ENCODE data around the genes ACSF3, CDK10 and SPATA2L.

DNA sequence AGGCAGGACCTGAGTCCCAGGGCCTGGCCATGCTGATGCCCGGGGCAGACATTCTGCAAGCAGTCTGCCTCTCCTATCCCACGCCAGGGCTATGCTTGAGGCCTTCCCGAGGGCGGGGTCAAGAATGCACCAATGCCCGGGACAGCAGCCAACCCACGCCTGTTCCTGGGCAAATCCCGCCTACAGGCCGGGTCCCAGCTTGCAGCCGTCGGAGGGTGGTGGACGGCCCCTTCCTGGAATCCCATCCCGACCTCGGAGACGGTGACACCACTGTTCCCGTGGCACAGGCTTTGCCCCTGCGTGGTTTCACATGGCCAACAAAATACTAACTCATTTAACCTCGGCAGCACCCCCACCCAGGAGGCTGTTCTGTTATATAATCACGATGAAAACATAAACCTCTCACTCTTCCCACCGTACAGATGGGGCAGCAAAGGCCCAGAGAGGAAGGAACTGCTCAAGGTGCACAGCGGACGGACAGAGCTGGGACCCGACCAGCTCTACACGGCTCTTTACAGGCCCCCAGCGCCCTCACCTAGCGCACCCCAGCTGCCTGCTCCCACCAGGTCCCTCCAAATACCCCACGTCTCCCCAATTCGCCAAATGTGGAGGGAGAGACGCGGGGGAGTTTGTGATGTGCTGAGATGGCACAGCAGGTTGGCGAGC, 54.4 kb downstream of the CBFA2T3 start:
- RRBS, result 17% methylated on average over 7 of the region's 30 CpGs

DNA sequence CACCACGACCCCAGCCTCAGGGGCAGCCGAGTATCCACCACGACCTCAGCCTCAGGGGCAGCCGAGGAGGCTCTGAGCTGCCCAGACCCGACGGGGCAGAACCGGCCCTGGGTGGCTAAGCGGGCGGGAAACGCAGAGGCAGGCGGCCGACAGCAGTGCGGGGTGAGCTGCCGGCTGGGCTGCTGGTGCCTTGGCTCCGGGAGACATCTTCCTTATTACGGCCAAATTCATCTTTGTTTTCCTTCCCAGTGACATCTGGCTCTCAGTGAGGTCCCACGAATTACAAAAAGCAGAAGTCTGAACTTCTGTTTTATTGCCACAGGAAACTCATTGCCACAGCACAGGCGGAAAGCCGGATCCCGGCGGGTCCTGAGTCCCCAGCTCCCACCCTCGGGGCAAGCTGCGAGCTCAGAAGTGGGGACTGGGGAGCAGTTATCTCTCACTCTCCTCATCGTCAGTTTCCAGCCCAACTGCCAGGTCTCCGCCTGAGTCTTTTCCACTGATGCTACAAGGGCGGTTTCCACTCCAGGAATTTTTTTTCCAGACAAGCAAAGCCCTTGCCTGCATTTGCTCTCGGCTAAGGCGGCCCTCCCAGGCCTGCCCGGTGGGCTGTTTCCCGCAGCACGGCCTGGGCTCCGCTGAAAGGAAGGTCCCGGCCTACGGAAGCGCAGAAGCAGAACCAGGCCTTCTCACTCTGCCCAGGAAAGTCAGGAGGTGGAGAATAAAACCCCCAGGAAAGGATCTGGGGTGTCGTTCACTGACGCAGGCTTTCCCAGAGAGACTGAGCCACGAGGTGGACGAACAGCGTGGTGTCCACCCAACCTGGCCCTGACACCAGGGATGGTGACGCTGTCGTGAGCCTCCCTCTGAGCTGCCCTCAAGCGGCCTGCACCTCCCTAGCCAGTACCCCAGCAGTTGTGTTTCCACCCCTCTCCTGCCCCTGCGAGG, 40.3 kb downstream of the CBFA2T3 start:
- RRBS, result 76% methylated on average over 13 of the region's 44 CpGs

- RRBS, result no CpG with 5 or more reads among the region's 37 CpGs
Measured at GRCh38 chr16:88967073-88967691, 9.8 kb downstream of the CBFA2T3 start.

- RRBS, result 1% methylated on average over 10 of the region's 75 CpGs
Measured at GRCh38 chr16:89093527-89094024, at the start of gene ACSF3. Gene ACSF3, plus strand, starts transcription at chr16:89093852.

GRCh38 chr16:89282871-89283469, 65.5 kb downstream of the ZNF778 start:
- RRBS, result no CpG with 5 or more reads among the region's 15 CpGs

DNA sequence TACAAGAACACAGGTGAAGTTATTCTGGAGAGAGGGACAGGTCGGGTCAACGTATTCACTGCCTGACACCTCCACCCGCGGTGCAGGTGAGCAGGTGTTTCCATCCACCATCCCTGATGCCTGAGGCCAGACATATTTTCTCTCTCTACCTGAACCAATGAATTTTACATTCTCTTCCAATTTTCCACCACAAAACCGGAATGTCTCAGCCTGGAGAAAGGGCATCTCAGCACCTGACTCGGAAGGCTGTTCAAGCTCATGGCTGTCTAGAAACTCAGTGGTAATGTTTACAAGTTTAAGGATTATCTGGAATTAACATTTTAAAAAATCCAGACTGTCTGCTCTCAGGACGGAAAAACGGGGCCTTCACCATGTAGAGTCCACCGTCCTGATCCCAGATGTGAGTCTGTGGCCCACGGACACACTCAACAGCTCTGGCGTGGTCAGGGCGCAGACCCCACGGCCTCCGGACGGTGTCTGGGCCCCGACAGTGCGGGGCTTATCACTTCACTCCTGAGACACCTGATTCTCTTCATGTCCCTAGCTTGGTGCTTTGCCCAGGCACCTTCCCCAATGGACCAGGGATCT, 101.4 kb downstream of the ZNF778 start:
- RRBS, result no CpG with 5 or more reads among the region's 17 CpGs

GRCh38 chr16:89360777-89361688, 129.3 kb downstream of the ANKRD11 start:
- RRBS, result no CpG with 5 or more reads among the region's 13 CpGs

GRCh38 chr16:89439549-89440217, 50.7 kb downstream of the ANKRD11 start:
- RRBS, result no CpG with 5 or more reads among the region's 8 CpGs

DNA sequence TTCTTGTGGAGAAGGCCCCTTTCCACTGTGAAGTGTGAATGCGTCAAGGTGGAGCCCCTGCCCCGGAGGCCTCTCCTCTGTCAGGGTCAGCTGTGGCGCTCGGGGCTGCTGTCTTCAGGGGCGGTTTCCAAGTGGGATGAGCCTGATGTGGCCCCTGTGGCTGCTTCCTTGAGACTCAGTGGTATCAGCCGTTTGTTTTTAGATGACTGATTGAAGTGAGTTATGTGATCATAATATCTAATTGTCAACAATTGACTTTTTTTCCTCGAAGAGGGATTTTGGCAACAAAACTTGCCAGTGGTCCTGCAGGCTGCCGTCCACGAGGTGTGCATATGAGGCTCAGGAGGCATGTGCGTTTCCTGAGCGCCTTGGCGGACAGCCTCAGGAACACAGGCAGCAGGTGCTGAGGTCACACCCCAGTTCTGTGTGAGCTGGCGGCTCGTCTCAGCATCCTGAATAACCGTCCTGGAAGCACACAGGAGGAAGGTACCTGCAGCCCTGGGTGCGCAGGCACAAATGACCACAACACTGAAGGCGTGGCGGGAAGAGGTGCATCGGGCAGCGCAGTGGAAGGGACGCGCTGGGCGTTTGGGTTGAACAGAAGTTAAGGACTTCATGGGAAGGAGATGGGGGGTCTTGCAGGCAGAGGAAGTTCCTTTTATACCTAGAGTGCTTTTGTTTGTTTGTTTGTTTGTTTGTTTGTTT, 11.7 kb downstream of the SPG7 start:
- RRBS, result 85% methylated on average over 2 of the region's 23 CpGs

DNA sequence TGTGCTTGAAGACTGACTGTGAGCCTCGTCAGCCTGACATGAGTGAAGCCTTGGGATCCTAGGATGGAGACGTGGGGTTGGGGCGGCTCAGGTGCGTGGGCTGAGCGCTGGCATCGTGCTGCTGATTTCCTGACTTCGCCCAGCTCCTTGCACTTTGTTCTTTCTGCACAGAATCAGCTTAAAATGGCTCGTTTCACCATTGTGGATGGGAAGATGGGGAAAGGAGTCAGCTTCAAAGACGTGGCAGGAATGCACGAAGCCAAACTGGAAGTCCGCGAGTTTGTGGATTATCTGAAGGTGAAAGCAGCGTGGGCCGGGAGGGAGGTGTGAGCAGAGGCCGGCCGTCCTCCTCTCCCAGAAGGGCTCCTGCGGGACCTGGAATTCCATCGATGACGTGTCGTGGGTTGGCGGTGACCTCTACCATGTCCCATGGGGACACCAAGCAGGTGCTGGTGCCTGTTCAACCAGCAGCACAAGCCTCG, 22.4 kb downstream of the SPG7 start:
- RRBS, result no CpG with 5 or more reads among the region's 22 CpGs

DNA sequence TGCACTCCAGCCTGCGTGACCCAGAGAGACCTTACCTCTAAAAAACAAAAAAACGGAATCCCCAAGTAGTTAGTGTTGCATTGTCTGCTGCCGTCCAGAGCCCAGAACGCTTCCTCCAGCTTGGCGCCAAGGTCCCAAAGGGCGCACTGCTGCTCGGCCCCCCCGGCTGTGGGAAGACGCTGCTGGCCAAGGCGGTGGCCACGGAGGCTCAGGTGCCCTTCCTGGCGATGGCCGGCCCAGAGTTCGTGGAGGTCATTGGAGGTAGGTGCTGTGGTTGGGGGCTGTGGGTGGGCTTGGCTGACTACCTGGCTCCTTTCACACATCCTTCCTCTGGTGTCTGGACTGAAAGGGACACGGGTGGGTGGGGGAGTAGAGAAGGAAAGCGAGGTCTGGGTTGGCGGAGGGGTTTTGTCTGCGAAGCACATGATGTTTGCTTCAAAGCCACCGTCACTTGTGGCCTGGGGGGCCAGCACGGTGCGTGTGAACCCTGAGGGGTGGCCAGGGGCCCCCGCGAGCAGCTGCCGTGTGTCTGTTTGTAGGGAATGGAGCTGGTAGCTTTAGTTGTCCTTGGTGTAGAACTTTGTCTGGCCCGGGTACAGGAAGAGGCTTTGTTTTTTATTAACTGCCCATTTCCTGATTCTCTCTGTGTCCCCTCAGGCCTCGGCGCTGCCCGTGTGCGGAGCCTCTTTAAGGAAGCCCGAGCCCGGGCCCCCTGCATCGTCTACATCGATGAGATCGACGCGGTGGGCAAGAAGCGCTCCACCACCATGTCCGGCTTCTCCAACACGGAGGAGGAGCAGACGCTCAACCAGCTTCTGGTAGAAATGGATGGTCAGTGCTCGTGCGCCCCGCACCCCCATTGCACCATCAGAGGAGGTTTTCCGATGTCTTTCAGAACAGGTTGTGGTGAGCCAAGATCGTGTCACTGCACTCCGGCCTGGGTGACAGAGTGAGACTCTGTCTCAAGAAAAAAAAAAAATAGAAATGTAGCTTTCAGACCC, 23.9 kb downstream of the SPG7 start:
- RRBS, result 96% methylated on average over 8 of the region's 46 CpGs

- RRBS, result no CpG with 5 or more reads among the region's 36 CpGs
Measured at GRCh38 chr16:89548391-89549365, 11.8 kb upstream of the RPL13 start.

GRCh38 chr16:89614031-89614528, 638 bp downstream of the DPEP1 start:
- RRBS, result 89% methylated on average over 4 of the region's 23 CpGs

DNA sequence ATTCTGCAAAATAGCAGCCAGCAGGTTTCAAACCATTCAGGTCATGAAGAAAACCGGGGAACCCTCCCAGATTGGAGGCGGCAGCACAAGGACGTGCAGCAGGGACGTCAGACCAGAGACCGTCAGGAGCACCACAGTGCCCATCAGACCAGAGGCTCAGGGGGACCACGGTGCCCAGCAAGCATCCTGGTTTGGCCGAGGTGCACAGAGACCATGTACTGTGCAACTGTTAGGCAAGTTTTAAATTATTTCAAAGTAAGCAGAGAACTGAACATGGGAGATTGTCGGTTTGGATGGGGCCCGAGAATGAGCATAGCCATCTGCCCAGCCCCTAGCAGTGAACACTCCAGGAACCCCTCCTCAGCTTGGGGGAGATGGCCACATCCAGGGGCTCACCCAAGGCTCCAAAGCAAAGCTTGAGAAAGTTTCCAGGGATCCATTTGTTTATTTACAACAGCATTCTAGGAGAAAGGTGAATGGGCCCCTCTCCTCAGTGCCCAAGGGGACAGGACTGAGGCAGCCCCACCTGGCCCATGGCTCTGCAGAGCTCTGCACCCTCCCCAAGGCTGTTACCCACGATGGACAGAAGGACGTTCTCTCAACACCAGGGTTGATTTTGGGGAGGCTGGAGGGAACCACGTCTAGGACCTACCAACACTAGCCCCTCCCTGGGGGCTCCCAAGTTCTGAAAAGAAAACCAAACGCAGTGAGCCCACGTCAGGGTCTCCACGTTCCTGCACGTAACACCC, 13.3 kb downstream of the CHMP1A start:
- RRBS, result no CpG with 5 or more reads among the region's 16 CpGs

GRCh38 chr16:89686288-89687220, at the start of gene CDK10:
Gene CDK10, plus strand, starts transcription at chr16:89686689.
- RRBS, result 2% methylated on average over 27 of the region's 86 CpGs

DNA sequence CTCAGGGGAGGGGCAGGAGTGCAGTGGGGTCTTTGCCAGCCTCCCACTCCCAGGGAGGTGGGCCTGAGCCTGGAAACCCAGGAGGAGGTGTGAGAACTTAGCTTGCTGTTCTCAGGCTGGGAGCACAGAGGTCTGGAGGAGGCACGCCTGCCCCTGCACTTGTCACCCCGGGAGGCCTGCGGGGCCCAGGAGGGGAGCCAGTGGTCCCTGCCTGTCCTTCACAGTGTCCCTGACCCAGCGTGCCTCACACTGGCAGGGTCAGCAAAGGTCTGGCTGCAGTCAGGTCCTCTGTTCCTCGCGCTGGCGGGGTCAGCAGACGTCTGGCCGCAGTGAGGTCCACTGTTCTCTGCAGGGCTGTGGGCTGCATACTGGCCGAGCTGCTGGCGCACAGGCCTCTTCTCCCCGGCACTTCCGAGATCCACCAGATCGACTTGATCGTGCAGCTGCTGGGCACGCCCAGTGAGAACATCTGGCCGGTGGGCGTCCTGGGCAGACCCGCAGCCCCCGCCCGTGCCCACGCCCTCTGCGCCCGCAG, 7.1 kb downstream of the SPATA2L start:
- RRBS, result 71% methylated on average over 6 of the region's 24 CpGs

- RRBS, result 2% methylated on average over 48 of the region's 87 CpGs
Measured at GRCh38 chr16:89701328-89702094, at the start of gene SPATA2L. Gene SPATA2L, minus strand, starts transcription at chr16:89701705.

- RRBS, result no CpG with 5 or more reads among the region's 30 CpGs
Measured at GRCh38 chr16:89744504-89745391, 23.4 kb downstream of the ZNF276 start.

DNA sequence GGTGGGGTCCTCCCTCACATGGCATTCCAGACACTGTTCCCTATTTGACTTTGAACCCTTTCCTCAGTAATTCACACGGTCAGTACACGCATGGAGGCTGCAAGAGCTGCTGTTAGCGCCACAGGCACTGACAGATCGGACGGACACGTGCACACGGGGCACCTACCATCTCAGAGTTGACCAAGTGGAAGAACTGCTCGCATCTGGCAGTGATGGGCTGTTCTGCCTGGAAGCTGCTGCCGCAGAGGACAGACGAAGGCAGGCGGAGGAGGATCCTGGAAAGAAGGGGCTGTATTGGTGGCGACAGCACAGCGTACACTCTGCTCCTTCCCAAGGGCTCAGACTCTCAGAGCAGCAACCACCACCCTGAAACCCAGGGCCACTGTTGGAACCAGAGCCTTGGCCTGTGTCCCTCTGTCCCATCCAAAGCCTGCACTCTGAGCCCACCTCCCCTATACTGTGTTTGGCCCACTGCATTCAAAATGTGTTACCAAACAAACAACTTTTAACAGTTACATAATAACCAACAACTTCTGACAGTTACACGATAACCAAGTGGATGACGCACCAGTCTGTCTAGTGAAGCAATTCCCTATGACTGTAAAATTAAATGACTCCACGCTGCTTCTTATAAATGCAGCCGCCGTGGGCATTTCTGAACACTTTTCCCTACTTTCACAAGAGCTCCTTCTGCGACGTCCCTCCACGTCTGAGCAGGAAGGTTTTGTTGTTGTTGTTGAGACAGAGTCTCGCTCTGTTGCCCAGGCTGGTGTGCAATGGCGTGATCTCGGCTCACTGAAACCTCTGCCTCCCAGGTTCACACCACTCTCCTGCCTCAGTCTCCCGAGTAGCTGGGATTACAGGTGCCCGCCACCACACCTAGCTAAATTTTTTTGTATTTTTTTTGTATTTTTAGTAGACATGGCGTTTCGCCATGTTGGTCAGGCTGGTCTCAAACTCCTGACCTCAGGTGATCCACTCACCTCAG, 27.4 kb downstream of the ZNF276 start:
- RRBS, result no CpG with 5 or more reads among the region's 28 CpGs

- RRBS, result 94% methylated on average over 6 of the region's 24 CpGs
Measured at GRCh38 chr16:89759834-89760320, 38.5 kb downstream of the ZNF276 start.

Measured in epithelial cell of esophagus (primary cell).